Glomerular endothelial cell (primary cell): ENCODE data around the genes PSMB11, SLC22A17, DHRS4, CPNE6 and FITM1.

DNA sequence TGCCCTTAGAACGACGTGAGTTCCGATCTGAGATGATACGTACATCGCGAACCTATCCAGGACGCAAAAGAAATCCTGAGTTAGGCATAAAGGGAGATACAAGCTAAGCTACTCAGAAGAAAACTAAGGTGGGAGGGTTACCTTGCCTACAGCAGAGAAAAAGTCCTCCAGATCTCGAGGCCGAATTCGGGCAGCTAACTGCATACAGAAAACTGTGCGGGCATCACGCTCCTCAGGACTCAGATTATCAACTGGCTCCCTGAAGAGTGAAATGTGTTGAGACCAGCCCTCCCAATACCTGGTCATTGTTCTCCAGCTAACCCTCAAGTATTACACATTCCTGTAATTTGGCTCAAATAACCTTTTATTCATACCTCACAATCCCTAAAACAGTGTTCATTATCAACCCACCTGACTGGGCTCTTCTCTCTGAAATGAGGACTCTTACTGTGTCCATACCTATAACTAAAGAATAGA, 13.7 kb downstream of the RBM23 start:
- RAMPAGE, long total RNA = no peak

DNA sequence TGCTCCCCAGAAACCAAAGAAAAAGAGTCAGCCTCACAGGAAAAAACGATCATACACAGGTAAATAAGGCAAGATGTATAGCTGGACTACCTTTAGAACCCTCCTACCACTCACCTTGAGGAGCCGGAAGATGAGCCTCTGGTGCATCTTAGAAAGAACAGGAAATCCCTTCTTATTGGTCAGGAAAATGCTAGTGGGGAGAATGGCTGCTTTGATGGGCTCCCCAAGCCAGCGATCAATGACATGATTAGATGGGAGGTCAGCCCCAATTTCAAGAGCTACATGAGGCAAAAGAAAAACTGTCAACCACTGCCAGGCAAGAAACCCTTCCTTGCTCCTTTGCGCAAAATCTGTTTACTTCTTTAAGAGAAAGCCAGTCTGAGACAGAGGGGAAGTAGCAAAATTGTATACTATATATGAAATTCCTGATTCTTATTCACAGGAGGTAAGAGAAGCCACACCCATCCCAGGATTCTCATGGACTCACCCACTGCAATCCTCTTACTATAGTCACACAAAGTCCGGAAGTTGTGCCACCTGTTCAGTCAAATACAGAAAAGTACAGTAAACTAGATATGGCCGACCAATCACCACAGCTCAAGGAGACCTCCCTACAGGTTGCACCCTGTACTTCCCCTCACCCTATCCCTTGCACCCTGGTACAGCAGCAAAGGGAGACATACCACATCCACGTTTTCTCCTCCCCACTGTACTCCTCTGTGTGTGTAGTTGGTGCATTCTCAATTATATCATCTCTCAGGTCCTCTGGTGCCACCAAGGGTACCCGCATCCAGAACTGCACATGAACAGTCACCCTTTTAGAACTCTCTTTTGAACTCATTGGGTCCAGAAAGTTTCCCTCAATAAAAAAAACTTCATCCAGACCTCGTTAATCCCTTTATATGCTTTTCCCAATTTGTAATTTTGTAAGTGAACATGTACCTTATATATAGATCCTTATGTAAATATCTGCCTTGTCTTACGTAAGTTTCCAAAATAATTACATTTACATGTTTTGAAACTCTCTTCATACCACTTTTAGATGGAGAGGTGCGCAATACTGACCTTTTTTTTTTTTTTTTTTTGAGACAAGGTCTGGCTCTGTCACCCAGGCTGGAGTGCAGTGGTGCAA, 2.8 kb downstream of the PRMT5 start:
- RAMPAGE, long total RNA = no peak

GRCh38 chr14:22981423-22982158, 760 bp downstream of the AJUBA start:
- RAMPAGE, long total RNA = no peak

GRCh38 chr14:23041787-23042314, at the start of gene PSMB11:
PSMB11 (plus strand) TSS chr14:23042212.
- RAMPAGE, long total RNA = no peak

GRCh38 chr14:23118815-23119119, 288 bp downstream of the CEBPE start:
- RAMPAGE, long total RNA = no peak

- RAMPAGE, long total RNA = no peak
Observed at GRCh38 chr14:23120452-23121294, 1.6 kb upstream of the CEBPE start.

DNA sequence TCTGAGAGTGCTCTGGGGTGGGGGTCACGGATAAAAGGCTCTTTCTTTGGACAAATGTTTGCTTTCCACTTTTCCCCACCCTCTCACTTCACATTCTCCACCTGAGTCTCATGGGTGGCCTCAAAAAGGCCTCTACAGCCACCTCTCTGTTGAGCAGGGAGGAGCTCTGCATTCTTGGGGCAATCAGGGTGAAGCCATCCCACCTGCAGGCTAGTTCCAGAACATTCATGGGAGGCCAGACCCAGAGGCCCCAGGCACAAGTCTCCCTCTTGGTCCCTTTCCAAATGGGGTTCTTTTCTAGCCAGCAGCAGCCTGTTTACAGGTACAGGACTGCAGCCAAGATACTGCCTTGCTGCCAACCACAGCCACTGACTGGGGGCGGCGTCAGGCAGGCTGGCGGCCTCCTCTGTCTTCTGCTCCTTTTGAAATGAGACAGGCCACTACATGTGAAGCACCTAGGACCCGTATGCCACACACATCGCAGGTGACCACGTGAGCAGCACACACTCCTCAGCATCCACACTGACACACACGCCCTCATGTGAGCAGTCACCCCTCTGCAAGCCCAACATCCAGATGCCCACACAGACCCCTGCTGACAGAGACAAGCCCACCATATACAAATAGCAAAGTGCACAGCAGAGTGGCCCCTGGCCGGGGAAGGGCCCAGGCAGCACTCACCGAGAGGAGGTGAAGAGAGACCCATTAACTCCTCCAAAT, 18.3 kb upstream of the CEBPE start:
- RAMPAGE, long total RNA = no peak

DNA sequence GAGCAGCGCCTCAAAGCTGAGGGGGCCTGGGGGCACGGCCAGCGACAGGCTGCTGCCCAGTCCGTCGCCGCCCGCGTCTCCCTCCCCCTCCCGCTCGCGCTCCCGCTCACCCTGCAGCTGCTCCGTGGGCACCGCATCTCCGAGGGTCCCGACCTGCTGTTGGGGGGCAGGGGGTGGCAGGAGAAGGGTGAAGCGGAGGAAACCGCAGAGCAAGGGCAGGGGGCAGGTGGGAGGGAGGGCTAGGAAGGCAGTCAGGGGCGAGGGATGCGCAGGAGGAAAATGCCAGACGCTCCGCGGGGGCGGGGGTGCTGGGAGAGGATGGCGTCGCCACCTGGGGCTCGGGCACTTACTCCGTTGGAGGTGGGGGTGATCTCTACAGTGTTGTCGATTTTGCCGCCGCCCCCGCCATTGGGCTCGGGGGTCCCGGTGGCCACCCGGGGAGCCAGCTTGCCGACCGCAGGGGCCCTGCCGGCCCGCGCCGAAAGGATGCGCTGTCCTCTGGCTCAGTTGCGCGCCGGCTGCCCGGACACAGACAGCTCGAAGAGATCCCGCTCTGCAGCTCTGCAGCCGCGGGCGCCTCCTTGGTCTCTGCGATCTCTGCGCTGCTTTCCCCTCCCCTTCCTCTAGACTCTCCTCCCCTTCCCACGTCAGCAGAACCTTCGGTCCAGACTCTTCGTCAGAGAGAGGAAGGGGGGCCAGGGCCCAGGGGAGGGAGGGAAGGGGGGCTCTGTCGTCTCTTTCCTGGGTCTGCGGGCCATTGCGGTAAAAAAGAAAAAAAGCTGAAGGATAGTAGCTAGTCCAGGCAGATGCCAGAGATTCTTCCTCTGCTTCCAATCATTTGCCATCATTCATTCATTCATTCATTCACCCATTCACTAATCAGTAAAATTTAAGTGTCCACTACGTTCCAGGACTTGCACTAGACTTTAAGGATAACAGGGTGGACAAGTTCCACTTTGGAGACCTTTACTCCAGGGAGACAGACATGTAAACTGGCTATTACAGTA, at the start of gene SLC22A17:
Gene SLC22A17 (minus strand): TSS at position 592 of the 1,007 bp plus-strand sequence.
- RAMPAGE, long total RNA = no peak

- RAMPAGE, long total RNA = no peak
Observed at GRCh38 chr14:23366017-23366120, 897 bp upstream of the EFS start.

- RAMPAGE, long total RNA = no peak
Observed at GRCh38 chr14:23512779-23513380, 38.7 kb downstream of the ZFHX2 start.

DNA sequence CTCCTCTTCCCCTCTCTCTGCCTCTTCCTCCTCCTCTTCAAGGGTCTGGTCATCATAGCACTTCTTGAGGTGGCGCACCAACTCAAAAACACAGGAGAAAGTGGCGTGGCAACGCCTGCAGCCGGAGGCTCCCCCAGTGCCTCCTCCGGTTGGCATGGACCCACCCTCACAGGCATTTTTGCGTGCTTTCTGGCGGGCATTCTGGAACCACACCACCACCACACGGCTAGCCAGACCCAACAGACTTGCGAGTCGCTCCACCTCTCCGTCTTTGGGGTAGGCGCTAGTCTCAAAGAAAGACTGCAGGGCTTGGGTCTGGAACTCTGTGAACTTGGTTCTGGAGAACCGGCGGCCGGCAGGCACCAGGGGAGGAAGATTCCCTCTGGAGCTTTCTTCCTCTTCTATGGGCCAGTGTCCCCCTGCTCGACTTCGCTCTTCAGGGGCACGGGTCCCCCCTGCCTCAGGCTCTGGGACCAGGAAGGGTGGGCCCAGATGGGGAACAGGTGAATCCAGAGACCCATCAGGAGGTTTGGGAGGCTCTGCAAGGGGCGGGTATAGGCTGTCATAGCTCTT, 26.7 kb downstream of the ZFHX2 start:
- RAMPAGE, long total RNA = no peak

DNA sequence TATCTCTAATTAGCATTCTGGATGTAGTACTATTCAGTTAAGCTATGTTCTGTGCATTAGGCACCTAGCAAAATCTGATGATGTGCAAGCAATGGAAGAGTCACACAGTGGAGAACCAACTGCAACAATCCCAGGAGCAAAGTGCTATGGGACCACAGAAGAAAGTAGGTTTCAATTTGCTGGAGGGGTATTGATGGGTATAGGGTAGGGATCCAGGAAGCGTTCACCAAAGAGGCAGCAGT, 27.3 kb downstream of the DHRS2 start:
- RAMPAGE, long total RNA = no peak

DNA sequence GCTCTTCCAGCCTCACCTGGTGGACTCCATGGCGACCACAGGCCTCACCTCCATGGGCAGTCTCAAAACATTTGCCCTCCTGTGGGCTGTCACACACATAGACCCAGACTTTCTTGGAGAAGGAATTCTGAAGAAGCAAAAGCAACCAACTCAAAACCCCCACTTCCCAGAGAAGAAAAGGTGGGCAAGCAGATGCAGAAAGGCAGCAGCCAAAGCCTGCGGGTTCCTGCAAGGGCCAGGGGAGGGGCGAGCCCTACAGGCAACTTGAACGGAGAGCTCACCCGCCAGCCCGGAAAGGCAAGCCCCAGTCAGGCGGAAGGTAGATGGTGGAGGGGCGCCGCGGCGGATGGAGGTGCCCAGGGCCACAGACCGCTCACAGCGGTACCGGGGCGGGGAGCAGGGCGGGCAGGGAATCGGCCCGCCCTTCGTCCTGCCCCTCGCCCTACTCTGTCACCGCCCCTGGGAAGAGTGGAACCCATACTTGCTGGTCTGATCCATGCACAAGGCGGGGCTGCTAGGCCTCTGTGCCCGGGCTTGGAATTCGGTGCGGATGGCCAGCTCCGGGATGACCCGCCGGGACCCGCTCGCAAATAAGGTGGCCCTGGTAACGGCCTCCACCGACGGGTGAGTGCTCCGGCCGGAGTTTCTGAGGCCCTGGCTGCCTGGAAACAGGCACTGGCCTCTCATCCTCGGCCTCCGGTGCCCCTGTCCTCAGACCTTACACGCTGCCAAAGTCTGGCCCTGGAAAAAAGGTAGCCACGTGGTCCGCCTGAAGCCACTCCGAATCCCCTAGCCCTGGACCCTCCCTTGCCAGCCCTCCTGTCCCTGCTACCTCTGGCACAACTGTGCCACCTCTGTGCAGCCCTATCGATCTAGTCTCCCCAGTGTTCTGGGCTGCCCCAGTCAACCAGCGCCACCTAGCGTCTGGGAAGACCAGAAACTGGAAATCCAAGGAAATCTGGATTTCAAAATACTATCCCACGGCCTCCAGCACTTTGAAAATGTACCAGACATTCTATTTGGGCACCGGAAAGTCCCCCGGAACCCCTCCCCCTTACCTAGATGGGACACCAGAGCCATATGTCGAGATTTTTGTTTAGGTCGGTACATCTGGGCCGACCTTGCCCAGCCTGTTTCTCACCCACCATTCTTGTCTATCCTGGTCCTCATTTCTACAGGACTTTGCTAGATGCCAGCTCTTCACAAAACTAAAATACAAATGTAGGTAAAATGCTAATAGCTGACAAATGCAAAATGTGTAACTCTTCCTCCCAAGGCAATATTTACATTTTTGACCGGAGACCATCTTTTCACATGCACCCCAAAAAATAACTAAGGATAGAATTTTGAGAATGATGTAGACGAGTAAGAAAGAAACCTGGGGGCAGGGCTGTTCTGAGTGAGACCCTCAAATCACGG, at the start of gene DHRS4:
Gene DHRS4 (plus strand): TSS at position 478 of the 1,419 bp plus-strand sequence.
- RAMPAGE, long total RNA = start-site peak on the plus strand centred at position 469 of the sequence, 22 bp wide, 276 and 143 reads in 2 replicates; start-site peak on the minus strand centred at position 874 of the sequence, 36 bp wide, 16 and 27 reads in 2 replicates

DNA sequence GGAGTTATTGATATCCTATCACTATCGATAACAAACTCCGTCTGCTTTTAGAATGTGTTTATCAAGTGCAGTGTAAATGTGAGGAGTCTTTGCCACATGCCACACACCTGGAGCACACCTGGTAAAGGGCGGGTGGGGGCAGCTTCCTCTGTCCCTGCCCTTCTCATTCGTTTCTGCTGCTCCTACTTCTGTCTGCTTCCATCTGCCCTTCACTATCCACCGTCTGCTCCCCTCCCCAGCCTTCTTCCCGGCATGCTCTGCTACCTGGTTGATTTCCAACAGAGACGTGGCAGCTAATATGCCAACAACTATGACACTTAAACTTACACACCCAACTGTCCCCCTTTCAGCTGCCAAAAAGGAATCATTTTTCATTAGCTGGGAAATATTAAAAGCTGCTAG, 9.1 kb upstream of the CARMIL3 start:
- RAMPAGE, long total RNA = no peak

DNA sequence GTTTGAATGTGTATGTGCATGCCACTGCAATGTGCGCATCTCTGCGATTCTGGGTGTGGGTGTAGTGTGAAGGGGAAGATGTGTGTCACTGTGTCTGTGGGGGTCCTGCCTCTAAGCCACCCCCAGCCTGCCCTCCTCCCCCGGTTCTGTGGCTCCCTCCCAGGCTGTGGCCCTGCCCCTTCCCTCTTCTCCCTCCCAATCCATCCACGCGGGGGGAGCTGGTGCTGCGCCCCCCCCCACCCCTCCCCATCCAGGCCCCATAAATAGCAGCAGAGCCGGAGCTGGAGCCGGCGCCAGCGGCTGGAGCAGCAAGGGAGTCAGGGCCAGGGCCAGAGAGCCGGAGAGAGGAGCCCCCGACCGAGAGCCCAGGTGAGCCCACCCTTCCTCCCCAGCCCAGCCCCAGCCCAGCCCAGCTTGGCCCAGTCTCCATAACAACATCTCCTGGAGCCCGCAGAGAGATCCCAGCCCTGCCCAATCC, at the start of gene CPNE6:
Gene CPNE6 (plus strand): TSS at position 290 of the 478 bp plus-strand sequence.
- RAMPAGE, long total RNA = no peak

DNA sequence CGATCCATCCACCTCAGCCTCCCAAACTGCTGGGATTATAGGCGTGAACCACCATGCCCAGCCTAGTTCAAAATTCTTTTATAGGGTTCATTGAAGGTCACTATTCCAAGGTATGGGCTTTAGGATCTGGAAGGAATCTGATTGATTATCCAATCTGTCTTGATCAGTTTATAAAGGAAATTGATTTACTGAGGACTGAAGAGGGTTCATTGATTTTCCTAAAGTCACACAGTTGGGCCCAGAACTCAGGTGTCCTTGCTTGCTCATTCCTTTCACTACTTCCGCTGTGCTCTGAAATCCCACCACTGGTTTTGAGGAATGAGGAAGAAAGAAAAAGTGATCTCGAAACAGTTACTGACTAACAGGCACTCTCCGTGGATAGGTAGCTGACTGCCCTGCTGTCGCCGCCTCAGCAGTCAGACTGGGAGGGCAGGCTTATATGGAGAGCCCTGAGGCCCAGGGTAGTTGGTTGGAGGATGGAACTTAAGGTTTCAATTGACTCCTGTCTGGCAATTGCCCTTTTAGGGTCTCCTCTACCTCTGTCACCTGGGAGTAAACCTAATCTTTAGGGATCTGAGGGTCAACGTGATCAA, at the start of gene FITM1:
Gene FITM1 (plus strand): TSS at position 386 of the 593 bp plus-strand sequence.
- RAMPAGE, long total RNA = no peak

DNA sequence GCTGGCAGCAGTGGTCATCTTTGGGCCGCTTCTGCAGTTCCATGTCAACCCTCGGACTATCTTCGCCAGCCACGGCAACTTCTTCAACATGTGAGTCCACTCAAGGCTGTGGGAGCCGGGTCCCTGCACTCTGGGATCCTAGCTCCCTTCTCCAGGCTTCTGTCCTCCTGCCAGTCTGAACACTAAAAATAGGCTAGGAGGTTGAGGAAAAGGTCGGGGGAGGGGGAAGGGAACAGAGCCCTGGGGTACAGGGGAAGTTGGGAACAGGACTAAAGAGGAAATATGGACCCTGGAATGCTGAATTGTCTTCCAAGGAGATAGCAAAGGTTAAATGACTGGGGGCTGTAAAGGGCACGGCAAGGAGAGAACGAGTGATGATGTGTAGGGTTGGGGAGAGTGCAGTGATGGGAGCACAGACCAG, 1.3 kb downstream of the FITM1 start:
- RAMPAGE, long total RNA = no peak

GRCh38 chr14:24196675-24196937, 1.4 kb upstream of the TM9SF1 start:
- RAMPAGE, long total RNA = no peak

DNA sequence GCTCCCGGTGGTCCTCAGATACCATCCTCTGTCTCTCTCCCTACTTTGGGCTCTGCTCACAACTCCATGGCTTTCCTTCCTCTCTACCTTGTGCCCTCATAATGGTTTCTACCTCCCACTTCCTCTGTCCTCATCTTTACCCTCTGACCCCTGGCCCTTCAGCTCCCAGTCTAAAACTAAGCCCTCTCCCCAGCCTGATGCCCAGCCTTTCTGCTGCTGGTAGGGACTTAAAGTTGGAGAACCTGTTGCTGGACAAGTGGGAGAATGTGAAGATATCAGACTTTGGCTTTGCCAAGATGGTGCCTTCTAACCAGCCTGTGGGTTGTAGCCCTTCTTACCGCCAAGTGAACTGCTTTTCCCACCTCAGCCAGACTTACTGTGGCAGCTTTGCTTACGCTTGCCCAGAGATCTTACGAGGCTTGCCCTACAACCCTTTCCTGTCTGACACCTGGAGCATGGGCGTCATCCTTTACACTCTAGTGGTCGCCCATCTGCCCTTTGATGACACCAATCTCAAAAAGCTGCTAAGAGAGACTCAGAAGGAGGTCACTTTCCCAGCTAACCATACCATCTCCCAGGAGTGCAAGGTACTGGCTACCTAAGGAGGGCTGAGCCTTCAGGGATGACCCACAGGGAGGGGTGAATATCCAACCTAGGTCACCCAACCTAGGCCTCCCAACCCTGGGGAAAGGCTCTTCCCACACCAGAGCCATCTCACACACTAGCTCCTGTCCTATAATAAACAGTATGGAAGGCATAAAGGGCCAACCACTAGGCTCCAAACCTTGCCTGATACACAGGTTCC, 1.6 kb downstream of the TSSK4 start:
- RAMPAGE, long total RNA = no peak

DNA sequence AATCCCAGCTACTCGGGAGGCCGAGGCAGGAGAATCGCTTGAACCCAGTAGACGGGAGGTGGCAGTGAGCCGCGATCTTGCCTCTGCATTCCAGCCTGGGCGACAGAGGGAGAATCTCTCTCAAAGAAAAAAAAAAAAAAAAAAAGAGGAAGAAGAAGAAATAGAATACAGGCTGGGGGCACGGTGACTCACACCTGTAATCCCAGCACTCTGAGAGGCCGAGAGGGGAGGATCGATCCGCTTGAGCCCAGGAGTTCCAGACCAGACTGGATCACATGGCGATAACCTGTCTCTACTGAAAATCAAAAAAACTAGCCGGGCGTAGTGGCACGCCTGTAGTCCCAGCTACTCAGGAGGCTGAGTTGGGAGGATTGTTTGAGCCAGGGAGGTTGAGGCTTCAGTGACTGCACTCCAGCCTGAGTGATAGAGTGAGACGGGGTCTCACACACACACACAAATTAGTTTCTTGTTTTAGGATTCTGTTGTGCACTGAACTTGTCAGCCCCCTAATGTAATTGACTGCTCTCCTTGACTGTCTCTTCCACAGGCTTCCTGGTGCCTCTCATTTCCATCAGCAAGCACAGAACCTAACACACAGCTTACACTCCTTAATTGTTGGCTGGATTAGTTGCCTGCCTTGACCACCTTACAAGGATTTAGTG, 963 bp upstream of the TINF2 start:
- RAMPAGE, long total RNA = no peak